Skeletal muscle tissue (tissue), 7 donors: ENCODE measurements around a stretch of chr3.

DNA sequence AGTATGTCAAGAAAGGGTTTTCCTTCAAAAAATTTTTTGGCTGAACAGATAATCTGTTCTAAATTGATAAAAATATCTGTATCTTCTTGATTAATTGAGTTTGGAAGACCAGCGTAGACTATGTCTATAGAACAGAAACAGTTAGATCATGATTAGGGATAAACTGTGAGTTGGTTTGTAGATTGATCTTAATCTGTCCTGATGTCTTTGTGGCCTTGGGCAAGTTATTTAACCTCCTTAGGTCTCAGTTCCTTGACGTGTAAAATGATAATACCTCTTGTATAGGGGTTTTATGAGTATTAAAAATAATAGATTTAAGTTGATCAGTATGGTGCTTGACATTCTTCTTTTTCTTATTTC is 4.7 kb downstream of the NFKBIZ start:
- PRO-cap, 3 experiments: no peak in any of the 3 experiments
- RAMPAGE, long total RNA: no peak
- RRBS, 2 experiments: no CpG with 5 or more reads among the region's 2 CpGs

- PRO-cap, 3 experiments: no peak in any of the 3 experiments
- RAMPAGE, long total RNA: no peak
- RRBS, 2 experiments: no CpG with 5 or more reads among the region's 9 CpGs
These were observed 115.4 kb downstream of the NFKBIZ start for GRCh38 chr3:101964708-101965179.

DNA sequence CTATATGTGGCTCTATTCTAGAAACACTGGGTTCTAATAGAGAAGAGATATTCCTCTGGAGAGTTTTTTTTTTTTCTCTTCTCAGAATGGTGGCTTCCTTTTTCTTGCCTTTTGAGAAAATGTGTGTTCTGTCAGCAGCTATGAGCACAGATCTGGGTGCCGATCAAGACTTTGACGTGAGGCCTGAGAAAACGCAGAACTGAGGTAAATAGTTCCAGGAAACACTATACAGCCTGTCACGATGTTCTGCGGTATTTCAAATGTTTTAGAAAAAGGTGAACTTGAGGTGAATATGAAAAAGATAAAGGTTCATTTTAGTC is 264.9 kb downstream of the NFKBIZ start:
- PRO-cap, 3 experiments: no peak in any of the 3 experiments
- RAMPAGE, long total RNA: no peak
- RRBS, 2 experiments: no CpG with 5 or more reads among the region's 5 CpGs

DNA sequence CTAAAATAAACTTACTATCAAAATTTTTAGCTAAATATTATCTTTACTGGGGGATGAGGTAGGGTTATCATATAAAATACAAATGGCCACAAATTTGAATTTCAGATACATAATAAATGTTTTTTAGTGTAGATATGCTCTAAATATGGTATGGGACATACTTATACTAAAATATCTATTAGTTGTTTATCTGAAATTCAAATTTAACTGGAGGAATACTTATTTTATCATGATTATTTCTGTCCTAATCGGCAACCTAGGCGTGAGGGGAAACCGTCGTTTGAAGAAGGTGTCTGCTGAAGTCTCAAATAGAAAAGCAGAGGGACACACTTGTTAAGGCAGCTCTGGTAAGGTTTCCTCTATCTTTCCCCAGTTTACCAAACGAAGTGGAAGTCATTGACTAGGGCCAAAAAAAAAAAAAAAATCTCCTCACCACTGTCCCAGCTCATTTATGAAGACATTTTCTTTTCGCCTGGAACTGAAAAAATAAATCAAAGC is 238.4 kb downstream of the ZPLD1 start:
- PRO-cap, 3 experiments: no peak in any of the 3 experiments
- RAMPAGE, long total RNA: no peak
- RRBS, 2 experiments: no CpG with 5 or more reads among the region's 6 CpGs

DNA sequence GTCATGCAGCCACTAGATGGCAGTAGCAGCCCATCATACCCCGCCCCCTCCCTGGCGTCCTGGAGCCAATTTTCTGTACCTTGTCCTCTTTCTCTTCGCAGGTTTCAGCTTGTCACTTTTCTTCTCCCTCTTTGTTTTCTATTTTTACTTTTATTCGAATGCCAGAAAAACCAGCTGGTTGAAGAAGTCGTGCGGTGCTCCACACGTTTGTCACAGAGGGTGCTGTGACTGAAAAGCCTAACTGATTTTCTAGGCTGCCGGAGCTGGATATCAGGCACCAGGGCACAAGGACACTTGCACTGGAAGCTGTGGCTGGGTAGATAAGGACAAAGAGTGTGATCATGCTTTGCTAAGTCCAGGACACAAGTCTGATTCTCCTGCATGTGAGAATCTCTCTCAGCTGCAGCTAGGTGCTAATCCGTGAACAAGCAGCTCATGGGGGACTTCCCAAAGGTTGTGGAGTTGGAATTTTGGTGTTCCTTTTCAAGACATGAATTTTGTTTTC is 238.9 kb downstream of the ZPLD1 start:
- PRO-cap, 3 experiments: no peak in any of the 3 experiments
- RAMPAGE, long total RNA: no peak
- RRBS, 2 experiments: no CpG with 5 or more reads among the region's 9 CpGs

DNA sequence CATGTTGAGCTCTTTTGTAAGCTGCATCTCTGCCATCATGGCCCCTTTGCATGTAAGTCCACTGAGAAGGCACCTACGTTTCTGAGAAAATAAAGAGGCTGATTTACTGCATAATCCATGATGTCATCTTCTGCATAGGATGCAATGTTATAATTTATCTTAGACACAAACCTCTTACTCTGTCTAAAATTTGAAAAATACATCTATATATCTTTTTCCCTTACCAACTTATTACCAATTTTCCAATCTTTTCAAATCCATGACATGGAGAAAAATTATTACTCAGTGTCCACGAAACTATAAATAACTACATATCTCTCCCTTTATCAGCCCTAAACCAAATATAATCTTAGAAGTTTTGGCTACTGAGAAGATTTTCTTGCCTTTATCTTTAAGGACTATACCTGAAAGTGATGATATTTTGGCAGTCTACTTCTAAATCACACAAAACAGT is 1294.9 kb downstream of the ZPLD1 start:
- PRO-cap, 3 experiments: no peak in any of the 3 experiments
- RAMPAGE, long total RNA: no peak
- RRBS, 2 experiments: no CpG with 5 or more reads among the region's 2 CpGs

DNA sequence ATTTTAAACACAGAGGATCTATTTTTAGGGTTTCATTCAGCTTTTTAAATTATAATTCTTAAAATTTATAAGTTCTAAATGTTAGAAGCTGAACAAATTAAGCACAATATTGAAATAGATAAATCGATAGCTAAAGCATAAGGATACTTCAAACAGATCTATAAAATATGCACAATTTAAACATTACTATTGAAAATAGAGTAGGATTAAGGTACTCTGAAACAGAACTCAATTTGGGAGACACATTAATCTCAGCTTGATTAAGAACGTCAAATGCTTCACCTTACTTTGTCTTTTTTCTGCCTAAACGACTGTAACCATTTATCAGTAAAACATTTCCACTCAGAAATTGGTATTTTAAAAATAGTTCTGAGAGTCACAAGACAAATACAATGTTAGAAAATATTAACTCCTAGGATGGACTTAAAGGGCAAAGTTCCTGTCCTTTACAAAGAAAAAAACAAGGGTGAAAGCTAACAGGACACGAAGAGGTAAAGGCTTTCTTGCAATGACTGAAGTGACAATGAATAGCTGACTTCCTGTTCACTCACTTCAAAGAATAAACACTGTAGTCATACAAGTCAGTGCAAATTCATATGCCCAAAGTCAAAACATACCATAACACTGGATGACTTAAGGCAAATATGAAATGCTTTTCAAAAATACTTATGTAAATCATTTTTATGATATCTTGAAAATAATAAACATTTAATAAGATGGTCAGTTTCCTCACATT is 1389.9 kb upstream of the ALCAM start:
- PRO-cap, 3 experiments: no peak in any of the 3 experiments
- RAMPAGE, long total RNA: no peak
- RRBS, 2 experiments: no CpG with 5 or more reads among the region's 4 CpGs

DNA sequence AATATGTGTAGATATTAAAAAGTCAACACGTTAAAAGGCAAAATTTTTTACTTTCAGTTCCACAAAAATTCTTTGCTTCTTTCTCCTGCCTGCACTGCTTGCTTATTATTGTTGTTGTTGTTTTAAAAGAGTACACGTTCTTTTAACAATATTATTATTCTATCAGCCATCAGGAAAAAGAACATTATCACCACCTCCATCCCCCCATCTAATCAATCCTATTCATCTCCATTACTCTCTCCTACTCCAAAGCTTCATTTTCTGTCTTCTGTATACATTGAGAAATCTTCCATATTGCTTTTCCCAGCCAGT is 818.8 kb upstream of the ALCAM start:
- PRO-cap, 3 experiments: no peak in any of the 3 experiments
- RAMPAGE, long total RNA: no peak
- RRBS, 2 experiments: no CpG with 5 or more reads among the region's 2 CpGs

DNA sequence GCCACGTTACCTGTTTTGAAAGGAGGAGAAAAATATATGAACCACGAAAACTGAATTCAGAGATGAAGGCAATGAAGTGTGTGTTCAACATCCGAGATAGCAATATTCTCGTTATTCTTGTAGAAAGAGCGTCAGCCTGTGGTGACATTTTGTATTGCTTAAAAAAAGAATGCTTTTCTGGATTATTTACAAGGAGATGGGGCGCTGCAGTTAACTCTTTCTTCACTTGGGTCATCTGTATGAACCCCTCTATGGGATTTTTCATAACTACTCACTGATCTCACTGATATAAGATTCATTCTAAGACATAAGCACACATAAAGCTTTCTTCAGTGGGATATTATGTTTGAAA is 3.1 kb downstream of the ALCAM start:
- PRO-cap, 3 experiments: no peak in any of the 3 experiments
- RAMPAGE, long total RNA: no peak
- RRBS, 2 experiments: no CpG with 5 or more reads among the region's 6 CpGs

GRCh38 chr3:105438433-105439036 is 71.8 kb downstream of the ALCAM start:
- PRO-cap, 3 experiments: no peak in any of the 3 experiments
- RAMPAGE, long total RNA: no peak
- RRBS, 2 experiments: no CpG with 5 or more reads among the region's 2 CpGs

- PRO-cap, 3 experiments: no peak in any of the 3 experiments
- RAMPAGE, long total RNA: no peak
- RRBS, 2 experiments: no CpG with 5 or more reads among the region's 11 CpGs
These were observed 259.1 kb upstream of the CCDC54 start for GRCh38 chr3:107117979-107118683.

GRCh38 chr3:107209353-107210101 is 167.7 kb upstream of the CCDC54 start:
- PRO-cap, 3 experiments: no peak in any of the 3 experiments
- RAMPAGE, long total RNA: no peak
- RRBS, 2 experiments: no CpG with 5 or more reads among the region's 6 CpGs

- PRO-cap, 3 experiments: no peak in any of the 3 experiments
- RAMPAGE, long total RNA: no peak
- RRBS, 2 experiments: no CpG with 5 or more reads among the region's 12 CpGs
These were observed 257.7 kb downstream of the CD47 start for GRCh38 chr3:107833143-107833558.

- PRO-cap, 3 experiments: no peak in any of the 3 experiments
- RAMPAGE, long total RNA: no peak
- RRBS, 2 experiments: no CpG with 5 or more reads among the region's 9 CpGs
These were observed 84.6 kb downstream of the CD47 start for GRCh38 chr3:108006178-108006778.

DNA sequence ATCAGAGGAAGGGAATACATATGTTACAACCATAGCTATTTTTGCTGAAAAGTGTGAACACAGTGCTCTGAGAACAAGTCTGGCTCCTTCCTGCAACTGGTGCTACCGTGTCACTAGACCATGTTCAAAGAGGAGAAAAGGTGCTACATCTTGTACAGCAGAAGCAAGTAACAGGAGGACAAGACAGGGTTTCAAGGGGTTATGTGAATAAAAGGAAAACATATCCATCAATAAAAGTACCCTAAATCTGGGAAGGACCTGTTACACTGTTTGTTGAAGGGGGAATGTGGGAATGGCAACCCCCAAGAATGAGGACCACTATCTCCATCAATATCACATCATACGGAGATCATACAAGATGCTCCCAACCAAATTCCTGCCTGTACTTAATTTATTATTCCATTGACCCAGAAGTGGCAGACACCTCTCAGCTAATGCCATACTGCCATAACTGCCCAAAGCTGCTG is 44.4 kb downstream of the CD47 start:
- PRO-cap, 3 experiments: no peak in any of the 3 experiments
- RAMPAGE, long total RNA: no peak
- RRBS, 2 experiments: no CpG with 5 or more reads among the region's 2 CpGs

- PRO-cap, 3 experiments: no peak in any of the 3 experiments
- RAMPAGE, long total RNA: no peak
- RRBS, 2 experiments: no CpG with 5 or more reads among the region's 4 CpGs
These were observed 36.4 kb upstream of the CD47 start for GRCh38 chr3:108127144-108127697.

DNA sequence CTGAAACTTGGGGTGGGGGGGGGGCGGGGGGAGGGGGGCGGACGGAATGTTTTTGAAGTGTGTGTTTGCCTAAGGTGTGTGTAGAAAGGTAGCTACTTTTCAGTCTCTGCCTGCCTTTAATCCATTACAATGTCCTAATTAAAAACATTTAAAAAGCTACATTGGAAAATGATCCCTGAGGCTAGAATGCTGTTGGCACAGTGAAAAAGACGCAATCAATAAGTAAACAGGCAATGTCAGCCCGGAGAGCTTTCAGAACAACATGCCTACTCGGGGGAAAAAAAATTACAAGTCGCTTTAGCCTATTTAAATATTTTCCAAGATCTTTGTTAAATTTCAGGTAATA is 46.5 kb upstream of the CD47 start:
- PRO-cap, 3 experiments: no peak in any of the 3 experiments
- RAMPAGE, long total RNA: no peak
- RRBS, 2 experiments: no CpG with 5 or more reads among the region's 7 CpGs

DNA sequence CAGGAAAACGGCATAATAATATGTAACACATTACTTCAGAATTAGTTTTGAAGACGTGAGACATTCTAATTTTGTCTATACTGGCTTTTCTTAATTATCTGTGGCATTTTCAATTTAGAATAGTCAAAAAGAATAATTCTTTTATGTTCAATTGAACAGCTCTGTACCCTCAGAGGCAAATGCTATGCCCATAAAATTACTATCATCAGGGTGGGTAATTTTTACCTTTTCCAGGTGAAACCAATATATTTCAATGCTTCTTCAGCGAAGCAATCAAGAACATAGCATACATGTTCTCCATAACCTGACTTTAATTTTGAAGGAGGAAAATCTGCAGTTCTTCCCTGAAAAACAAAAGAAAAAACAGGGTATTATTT is 3.9 kb downstream of the IFT57 start:
- PRO-cap, 3 experiments: no peak in any of the 3 experiments
- RAMPAGE, long total RNA: no peak
- RRBS, 2 experiments: no CpG with 5 or more reads among the region's 3 CpGs

DNA sequence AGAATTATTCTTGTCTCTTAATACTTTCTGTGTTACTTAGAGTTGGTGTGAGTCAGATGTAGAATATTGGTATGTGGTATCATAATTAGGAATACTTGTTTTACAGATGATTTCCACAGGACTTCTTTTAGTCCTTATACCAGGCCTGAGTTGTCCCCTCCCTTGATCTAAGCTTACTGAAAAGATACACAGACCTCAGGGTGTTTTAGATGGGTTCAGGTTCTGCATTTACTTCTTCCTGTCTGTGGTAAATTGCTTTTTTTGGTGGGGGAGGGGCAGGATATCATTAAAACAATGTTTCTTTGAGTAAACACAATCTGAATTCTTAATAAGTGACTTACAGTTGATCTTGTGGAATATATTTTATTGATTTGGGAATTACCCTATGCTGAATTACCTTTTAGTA is 14.2 kb downstream of the DZIP3 start:
- PRO-cap, 3 experiments: no peak in any of the 3 experiments
- RAMPAGE, long total RNA: no peak

DNA sequence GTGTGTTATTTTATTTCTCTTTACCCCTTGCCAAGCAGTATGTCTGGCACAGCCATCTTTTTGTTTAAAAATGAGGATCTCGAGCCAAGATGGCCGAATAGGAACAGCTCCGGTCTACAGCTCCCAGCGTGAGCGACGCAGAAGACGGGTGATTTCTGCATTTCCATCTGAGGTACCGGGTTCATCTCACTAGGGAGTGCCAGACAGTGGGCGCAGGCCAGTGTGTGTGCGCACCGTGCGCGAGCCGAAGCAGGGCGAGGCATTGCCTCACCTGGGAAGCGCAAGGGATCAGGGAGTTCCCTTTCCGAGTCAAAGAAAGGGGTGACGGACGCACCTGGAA is 7.9 kb downstream of the RETNLB start:
- PRO-cap, 3 experiments: no peak in any of the 3 experiments
- RAMPAGE, long total RNA: no peak
- RRBS, 2 experiments: no CpG with 5 or more reads among the region's 19 CpGs